Thoracic aorta (tissue), 1 donor: ENCODE data around the genes FAM246B and DGCR6.

GRCh38 chr22:18070570-18071280 lies 7.1 kb upstream of the PEX26 start:
- RAMPAGE, long total RNA, result no peak

DNA sequence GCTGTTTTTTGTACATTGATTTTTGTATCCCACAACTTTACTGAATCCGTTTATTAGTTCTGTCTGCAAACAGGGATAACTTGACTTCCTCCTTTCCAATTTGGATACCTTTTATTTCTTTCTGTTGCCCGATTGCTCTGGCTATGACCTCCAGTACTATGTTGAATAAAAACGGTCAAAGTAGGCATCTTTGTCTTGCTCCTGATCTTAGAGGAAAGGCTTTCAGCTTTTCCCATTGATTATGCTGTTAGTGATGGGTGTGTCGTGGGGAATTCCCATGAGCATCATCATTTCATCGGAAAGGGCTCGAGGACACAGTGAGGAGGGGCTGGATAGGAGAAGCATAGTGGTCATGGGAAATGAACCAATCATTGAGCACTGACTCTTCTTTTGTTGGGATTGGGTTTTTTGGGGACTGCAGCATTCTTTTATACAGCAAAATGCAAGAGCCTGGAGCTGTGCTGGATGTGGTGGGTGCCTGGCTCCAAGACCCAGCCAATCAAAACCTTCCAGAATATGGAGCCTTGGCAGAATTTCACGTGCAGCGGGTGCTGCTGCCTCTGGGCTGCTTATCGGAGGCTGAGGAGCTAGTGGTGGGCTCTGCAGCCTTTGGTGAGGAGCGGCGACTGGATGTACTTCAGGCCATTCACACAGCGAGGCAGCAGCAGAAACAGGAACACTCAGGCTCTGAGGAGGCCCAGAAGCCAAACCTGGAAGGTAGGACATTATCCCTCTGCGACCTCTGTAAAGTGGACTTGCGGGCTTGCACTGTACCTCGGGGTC lies 5.4 kb downstream of the PEX26 start:
- RAMPAGE, long total RNA, result no peak

- RAMPAGE, long total RNA, result no peak
Measured at GRCh38 chr22:18098807-18099399, 11.7 kb upstream of the TUBA8 start.

DNA sequence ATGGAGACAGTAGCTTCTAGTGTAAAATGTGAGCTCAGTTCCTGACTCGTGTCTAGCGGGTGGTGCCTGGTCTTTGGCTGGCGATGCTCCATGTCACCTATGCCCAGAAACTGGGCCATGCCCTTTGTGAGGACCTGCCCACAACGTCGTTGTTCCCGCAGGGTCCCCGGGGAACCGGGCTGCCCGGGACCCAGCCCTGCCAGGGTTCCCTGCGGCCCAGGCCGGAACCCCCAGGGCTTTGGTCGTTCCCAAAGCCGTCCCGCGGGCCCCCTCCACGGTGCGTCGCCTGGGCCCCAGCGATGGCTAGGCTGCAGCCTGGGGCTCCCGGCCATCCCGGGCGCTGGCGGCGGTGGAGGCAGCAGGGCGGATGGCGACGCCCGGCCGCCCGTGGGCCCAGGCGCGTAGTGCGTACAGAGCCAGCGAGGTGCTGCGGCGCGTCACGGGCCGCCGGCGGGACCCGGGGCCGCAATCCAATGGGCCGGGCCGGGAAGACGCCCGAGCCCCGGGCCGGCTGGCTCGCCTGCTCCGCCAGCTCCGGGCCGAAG lies at the start of gene FAM246B:
Gene FAM246B, plus strand, starts transcription at position 368 of the 545 bp plus-strand sequence.
- RAMPAGE, long total RNA, result no peak

DNA sequence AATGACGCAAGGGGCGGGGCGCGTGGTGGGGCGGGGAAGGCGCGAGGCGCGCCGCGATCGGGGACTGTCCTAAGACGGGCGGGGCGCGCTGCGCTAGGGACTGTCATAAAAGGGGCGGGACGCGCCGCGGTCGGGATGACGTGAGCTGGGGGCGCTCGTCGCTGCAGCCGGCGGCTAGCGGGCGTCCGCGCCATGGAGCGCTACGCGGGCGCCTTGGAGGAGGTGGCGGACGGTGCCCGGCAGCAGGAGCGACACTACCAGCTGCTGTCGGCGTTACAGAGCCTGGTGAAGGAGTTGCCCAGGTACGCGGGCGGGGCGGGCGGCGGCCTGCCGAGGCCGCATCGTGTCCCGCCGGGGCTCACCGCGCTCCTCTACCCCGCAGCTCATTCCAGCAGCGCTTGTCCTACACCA lies at the start of gene DGCR6:
Gene DGCR6, plus strand, starts transcription at position 138 of the 411 bp plus-strand sequence.
- RAMPAGE, long total RNA, result no peak

- RAMPAGE, long total RNA, result no peak
Measured at GRCh38 chr22:18950657-18951124, 14.6 kb upstream of the PRODH start.

GRCh38 chr22:19002395-19002710 lies 66.3 kb upstream of the PRODH start:
- RAMPAGE, long total RNA, result no peak

DNA sequence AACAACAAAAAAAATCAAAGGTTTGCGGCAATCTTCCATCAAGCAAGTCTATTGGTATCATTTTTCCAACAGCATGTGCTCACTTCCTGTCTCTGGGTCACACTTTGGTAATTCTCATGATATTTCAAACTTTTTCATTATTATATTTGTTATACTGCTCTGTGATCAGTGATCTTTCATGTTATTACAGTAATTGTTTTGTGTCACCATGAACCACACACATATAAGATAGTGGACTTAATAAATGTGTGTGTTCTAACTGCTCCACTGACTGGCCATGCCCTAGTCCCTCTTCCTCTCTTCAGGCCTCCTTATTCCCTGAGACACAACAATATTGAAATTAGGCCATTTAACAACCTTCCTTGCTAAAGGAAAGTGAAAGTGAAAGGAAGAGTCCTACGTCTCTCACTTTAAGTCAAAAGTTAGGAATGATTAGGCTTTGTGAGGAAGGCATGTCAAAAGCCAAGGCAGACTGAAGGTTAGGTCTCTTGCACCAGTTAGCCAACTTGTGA lies 32.1 kb downstream of the CLTCL1 start:
- RAMPAGE, long total RNA, result no peak

DNA sequence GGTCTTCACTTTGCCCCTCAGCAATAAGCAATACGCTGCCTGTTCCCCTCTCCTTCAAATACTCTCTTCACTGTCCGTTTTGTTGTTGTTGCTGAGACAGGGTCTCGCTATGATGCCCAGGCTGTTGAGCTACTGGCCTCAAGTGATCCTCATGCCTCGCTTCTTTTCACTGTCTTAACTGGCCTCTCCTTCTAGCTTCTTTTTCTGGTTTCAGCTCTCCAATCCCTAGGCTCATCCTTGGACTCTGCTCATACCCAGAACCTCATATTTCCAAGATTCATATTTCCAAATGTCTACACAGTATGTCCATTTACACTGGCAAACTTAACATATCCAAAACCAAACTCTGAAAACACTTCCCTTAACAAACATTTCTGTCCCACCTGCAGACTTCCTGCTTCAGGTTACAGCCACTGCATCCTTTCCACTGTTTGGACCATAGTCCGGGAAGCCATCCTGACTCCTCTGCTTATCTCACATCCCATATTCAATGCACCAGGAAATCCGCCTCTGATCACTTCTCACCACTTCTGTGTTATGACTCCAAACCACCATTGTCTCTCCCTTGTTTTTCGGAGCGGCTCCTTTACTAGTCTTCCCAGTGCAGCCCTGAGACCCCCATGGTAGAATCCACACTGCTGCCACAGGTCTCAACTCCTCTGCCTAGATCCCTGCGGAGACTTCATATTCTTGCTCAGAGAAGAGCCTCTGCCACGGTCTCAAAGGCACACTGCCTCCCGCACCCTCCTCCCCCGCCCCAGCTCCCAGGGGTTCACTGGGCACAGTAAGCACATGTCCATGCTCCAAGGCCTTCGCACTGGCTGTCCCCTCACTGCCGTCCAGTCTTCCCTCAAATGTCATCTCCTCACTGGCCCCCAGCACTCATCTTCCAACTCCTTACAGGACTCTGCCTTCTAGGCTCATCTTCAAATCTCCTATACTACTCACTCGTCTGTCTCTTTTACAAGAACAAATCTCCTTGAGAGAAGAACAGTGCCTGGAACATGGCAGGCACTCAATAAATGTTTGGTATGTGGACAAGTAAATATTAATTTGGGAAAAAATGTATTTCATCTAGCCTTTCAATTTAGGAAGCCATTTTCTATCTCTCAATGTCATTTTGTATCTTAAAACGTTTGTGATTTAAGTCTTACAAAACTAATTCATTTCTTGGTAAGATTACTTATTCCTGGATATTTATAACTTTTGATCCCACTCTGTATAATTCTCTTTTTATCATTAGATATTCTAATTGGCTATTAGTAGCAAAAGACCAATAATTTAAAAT lies 29.9 kb downstream of the HIRA start:
- RAMPAGE, long total RNA, result no peak

DNA sequence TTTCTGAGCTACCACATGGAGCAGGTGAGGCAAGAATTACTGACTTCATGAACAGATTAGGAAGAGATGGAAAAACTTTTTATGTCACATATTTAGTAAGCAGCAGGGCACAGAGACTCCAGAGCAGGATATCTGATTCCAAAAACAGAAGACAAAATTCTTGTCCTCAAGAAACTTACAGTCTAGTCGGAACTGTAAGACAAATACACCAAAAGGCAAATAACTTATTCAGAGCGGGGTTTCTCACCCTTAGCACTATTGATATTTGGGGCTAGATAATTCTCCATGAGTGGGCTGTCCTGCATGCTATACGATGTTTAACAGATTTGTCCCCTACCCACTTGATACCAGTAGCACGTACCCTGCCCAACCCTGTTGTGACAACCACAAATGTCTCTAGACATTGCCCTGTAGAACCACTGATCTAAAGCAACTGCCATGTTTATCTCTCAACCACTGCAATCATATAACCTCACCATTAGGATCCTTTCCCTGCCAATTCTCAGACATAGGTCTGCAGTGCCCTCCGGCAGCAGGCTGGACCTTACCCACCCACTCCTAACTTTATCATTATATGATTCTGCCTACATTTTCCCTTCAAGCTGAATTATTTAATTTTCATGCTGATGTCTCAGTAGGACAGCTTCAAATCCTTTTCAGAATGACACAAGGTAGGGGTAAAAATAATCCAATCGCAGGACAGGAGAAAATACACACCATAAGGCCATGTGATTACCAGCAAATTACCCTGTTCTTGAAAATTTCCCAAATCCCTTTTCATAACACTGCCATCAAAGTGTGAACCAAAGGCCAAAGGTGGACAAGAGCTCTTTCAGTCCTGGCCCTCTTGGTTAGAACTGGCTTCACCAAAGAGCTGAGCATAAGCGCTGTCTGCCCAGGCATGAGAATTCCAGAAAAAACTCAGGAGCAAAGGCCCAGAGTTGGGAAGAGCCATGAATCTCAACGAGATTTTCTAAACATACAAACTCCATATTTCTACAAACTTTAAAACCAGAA lies 4.4 kb downstream of the HIRA start:
- RAMPAGE, long total RNA, result no peak

DNA sequence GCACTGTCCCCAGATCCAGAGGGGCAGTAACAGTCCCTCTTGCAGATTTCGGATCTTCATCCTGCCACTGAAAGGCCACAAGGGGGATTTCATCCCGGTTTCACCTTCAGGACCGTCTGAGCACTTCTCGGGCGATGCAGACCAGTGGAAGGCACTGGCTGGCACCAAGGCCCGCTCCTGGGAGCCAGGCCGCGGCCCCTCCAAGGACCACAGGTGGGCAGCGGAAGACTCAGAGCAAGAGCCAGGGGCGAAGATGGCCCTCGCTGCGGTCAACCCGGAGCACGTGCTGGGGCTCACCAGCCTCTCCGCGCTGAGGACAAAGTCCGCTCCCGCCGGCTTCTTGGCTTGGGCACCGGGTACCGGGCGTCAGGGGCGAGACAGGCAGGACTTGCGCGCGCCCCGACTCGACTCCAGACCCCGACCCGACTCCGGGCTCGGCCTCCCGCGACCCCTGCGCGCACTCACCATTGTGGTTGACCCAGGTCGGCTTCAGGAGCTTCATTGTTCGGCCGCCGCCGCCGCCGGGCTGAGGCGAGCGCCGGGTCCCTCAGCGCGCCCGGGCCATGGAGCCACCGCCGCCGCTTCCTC lies 464 bp downstream of the HIRA start:
- RAMPAGE, long total RNA, result no peak

GRCh38 chr22:19482067-19483040 lies 2.6 kb downstream of the CDC45 start:
- RAMPAGE, long total RNA, result no peak

GRCh38 chr22:19514751-19515508 lies 9.3 kb downstream of the CLDN5 start:
- RAMPAGE, long total RNA, result no peak

DNA sequence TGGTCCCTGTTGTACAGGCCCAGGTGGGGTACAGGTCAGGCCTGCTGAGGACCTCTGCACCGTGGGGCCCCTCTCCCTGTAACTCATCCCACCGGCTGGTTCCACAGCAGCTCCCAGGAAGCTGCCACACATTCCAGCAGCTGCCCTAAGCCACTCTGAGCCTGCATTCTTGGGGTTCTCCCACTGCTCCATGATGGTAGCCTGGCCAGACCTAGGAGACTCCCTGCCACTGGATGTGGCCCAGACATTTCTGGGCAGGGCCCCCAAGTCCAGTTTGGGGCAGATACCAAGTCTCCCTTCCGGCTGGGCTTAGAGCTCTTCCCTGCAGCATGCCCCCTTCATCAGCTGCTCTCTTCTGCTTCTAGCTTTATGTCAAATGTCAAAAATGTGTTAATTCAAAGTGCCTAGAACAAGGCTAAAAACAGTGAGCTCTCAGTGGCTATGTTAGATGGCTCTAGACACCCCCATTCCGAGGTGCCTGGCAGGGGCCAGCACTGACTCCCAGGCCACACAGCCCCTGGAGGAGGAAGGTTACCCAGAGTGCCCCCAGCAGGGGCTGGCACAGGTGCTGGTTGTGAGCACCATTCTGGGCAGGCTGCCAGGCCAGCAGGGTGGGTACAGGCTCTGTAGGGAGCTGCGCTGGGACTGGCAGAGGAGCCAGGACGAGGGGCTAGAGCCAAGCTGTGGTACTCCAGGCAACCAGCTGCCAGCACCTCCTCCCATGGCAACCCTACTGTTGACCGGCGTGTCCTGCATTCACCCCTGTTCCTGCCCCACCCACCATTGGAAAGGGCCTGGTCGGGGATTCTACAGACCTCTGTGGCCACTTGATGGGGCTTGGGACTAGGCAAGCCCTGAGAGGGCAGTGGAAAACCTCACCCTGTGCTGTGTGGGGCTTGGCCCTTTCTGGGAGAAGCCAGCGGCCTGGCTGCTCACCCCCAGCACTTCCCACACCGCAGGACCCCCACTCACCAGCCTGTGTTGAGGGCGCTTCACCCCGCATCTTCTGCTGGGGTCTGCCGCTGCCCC lies 2.2 kb downstream of the CLDN5 start:
- RAMPAGE, long total RNA, result no peak

DNA sequence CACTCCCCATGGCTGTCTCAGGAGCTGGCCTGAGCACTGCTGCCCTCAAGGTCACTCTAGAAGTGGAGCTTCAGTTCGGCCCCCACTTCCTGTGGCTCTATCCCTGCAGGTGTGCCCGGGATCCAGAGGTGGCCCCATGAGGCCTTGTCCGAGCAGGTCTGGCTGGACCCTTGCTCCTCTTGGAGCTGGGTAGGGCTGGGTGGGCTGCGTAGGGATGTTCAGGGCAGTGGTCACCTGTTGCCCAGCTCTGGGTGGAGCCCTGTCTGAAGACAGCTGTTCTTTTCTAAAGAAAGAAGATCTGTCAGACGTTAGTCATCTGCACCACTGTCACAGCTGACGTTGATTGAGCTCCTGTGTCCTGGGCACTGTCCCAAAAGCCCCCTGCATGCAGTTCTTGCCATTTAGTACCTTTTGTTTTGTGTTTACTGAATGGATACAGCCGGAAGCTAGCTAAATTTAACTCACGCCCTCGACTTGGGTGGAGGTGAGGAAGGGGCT lies 75.6 kb upstream of the CLDN5 start:
- RAMPAGE, long total RNA, result no peak

DNA sequence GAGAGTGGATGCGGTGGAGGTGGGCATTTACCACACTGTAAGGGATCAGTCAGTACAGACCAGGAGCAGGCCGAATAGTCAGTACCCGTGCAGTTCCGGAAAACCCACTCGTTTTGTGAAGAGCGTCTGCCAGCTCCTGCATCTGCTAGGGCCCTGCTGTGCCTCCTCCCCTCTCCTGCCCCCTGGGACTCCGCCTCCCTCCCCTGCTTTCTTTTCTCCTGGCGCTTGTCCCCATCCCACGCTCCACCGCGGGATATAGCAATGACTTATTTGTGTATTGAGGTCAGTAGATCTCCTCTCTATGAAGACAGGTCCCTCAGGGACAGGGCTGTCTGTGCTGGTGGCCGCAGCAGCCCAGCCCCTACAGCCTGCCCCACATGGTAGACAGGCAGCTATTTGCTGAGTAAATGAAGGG lies 50.3 kb upstream of the SEPTIN5 start:
- RAMPAGE, long total RNA, result no peak

- RAMPAGE, long total RNA, result no peak
Measured at GRCh38 chr22:19721657-19722164, 1.6 kb upstream of the GP1BB start.

DNA sequence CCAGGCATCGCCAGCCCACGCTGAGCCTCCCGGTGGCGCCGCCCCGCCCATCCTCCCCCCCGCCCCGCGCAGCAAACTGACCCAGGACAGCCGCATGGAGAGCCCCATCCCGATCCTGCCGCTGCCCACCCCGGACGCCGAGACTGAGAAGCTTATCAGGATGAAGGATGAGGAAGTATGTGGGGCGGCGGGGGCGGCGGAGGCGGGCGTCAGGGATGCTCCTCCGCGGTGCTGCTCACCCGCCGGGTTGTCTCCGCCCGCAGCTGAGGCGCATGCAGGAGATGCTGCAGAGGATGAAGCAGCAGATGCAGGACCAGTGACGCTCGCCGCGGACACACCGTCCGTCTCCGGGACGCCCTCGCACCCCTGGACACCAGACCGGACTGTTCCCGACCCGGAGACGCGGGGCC lies 1.2 kb upstream of the GP1BB start:
- RAMPAGE, long total RNA, result no peak

DNA sequence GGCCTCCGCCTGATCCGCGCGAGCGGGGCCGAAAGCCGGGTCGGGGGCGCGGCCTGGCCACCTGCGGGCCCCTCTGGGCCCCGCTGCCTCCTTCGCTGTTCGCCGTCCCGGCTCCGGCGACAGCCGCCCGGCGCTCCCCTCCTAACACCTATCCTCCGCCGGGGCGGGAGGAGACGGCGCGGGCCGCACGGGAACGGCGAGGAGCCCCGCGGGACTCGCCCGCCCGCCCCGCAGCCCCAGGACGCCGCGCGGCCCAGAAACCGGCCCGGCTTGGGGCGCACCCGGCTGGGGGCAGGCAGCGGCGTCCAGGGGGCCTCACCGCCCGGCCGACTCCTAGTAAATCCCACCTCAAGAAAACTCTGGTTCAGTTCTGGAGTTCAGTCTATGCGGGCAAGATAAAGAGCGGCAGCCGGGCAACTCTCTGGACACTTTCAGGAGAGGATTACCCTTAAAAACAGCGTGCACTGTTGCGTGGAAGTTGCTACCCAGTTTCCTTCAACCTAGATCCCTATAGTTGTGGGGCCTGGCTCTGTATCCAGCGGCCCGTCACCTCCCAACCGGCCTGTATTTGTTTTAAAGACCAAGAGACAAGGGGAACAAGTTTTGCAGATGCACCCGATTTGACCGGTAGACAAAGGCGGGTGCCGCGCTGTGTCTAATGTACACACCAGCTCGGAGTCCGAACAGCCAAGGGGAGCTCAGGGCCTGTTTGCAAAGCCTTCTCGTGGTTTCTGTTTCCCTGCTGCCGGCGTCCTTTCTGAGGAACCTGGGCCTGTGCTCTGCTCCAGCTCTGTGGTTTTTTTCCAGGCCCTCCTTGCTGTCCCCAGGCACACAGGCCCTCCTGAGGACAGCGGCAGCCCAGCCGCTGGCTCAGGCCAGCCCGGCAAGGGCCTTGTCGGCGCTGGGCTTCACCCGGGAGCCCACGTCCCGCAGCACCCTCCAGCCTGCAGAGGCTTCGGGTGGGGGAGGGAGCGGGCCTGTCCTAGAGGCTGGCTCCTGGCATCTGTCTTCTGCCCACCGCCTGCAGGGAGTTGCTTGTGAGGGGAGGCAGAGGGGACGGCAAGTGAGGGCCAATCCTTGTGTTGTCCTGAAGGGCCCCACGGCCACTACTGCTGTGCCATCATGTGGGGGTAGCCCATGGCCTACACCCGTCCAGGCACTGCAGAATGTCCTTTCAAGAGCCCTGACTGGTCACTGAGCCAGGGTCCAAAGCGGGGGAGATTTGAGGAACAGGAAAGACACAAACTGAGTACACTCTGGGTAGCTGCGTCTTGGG lies 1.2 kb downstream of the TBX1 start:
- RAMPAGE, long total RNA, result start-site peak on the minus strand centred at position 947 of the sequence, 50 bp wide, 11 reads

- RAMPAGE, long total RNA, result no peak
Measured at GRCh38 chr22:19853974-19854729, 522 bp downstream of the GNB1L start.